Right atrium auricular region (tissue), 2 donors: ENCODE data around the genes ZNF669, OR2L13 and OR2T11.

DNA sequence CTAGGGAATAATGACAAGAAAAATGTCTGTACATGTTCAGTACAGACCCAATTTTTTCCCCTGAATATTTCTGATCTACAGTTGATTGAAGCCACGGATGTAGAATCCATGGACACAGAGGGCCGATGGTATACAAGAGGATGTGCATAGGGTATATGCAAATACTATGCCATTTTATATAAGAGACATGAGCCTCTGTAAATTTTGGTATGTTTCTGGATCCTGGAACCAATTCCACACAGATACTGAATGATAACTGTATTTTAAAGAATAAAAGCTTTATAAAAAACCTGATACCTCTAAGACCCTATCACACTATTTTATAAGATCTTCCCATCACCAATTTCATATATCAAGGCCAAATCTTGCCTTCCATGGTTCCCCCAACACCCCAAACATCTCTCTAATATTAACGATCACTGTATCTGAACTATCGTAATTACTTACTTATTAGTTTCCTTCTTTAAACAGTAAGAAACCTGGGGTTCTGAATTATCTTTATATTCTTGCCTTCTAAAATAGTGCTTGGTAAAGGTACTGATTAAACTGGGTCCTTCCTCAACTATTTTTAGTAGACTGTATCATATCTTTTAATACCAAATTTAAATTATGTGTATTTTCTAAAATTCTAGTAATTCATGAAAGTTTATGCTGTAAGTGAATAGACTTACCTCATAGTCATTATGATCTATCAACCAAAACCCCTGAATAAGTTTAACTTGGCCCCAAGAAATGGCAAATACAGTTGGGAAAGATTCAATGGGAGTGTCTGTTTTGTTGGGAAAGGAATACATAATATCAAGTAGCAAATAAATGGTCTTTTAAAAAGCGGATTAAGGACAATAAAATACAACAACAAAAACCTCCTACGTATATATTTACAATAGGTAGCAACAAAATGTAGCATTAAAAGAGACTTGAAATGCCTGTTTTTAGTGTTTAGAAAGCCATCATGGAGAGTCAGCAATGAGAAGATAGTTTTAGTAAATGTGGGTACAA, 44.9 kb downstream of the AHCTF1 start:
- PRO-cap, result no peak
- RAMPAGE, long total RNA, 2 experiments, result no peak in any of the 2 experiments

DNA sequence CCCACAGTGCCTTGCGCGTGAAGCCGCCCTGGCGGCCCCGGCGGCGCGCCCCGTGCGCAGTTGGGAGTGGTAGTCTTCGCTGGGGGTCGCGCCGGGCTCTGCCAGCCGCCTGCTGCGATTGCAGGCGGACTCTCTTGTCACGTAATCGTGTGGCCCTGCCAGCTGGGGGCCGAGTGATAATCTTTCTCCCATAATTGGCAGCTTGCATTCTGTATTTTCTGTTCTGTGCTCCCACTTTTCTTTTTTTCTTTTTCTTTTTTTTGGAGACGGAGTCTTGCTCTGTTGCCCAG, 415 bp upstream of the AHCTF1 start:
- PRO-cap, result bidirectional peak, plus-strand start at position 57 of the sequence, minus-strand start outside the sequence
- RAMPAGE, long total RNA, 2 experiments, result no peak in any of the 2 experiments

DNA sequence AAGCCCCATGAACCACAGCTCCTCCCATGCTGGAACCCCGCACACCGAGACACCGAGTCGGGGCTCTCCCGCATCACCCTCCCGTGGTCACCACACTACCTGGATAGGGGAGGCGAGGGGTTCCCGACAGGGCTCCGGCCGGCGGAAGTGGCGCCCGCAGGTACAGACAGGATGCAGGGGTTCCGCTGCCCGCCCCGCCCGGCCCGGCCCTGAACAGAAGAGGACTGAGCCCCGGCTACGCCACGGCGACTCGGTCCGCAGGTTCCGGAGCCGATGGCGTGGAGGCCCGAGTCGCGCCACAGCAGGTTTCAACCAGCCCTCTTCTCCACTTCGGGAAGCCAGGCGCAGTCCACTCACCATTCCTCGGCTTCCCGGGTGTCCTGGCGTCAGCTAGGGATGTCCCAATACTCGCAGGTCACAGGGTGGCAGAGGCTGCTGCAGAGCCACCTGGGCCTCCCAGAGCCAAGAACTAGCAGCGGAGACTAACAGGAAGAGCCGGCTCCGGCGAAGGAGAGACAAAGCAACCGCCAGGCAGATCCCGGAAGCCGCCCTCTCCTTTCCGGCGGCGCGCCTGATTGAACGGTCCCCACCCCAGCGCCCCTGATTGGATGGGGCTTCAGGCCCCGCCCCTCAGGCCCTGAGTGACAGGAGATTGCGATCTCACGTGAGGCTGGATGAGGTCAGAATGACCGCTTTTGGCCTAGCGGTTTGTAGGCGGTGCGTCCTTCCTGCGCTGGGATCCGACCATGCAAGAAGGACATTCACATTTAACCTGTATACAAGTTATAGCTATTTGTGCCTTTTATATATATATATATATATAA, at the start of gene ZNF669:
TSS of gene ZNF669 (minus strand) at position 517 of the 824 bp plus-strand sequence.
- PRO-cap, result bidirectional peak, plus-strand start at position 729 of the sequence, minus-strand start at position 484 of the sequence
- RAMPAGE, long total RNA, 2 experiments, result start-site peak on the minus strand in 2 of 2 experiments, centred at positions 502 to 522 of the sequence, 22 to 52 reads per replicate

DNA sequence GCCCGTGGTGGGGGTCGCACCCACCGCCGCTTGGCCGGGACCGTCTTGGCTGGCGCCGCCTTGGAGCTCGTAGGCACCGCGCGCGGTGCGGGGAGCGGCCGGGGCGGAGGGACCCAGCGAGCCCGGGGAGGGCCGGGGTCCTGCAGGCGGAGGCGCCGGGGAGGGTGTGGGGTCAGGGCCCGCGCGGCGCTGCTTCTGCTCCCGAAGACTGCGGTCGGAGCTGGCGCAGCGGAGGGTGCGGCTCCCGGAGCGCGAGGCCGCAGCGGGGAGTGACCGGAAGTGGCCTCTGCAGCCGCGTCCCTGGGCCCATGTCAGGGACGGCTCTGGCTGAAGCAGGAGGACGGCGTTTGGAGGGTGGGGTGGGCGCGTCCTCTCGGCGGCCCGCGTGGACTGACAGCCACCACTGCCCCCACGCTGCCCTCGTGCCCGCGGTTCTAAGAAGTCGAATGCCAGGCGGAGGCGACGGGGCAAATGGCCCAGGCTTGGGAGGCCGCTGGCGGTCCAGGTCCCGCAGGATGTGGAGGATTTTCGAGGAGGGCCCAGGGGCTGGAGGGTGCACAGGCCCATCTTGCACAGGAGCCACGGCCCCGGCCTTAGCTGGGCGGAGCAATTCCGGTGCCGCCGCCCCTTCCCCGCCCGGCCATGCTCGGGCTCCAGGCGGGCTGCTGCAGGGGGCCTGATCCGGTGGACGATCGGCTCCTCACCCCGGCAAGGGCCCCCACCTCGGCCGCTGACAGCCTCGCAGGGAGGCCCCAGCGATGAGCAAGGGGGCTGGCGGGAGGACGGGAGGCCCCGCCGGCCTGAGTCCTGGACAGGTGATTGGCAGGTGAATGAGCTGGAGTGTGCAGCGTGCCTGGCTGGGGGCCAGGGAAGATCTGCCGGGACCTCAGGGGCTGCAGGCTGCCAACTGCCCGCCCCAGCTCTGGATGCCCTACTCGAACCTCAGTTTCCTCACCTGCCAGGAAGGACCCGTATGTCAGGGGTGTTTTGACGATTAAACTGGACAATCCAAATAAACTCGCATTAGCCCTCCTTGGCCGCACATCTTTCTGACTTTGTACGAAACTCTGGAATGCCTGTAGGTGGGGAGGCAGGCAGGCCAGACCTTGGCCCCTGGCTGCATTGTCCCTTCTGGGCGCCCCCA, 7.9 kb upstream of the ZNF669 start:
- PRO-cap, result bidirectional peak, plus-strand start at position 338 of the sequence, minus-strand start at position 210 of the sequence
- RAMPAGE, long total RNA, 2 experiments, result no peak in any of the 2 experiments

GRCh38 chr1:247133929-247134448, 29.8 kb upstream of the ZNF669 start:
- PRO-cap, result no peak
- RAMPAGE, long total RNA, 2 experiments, result no peak in any of the 2 experiments

DNA sequence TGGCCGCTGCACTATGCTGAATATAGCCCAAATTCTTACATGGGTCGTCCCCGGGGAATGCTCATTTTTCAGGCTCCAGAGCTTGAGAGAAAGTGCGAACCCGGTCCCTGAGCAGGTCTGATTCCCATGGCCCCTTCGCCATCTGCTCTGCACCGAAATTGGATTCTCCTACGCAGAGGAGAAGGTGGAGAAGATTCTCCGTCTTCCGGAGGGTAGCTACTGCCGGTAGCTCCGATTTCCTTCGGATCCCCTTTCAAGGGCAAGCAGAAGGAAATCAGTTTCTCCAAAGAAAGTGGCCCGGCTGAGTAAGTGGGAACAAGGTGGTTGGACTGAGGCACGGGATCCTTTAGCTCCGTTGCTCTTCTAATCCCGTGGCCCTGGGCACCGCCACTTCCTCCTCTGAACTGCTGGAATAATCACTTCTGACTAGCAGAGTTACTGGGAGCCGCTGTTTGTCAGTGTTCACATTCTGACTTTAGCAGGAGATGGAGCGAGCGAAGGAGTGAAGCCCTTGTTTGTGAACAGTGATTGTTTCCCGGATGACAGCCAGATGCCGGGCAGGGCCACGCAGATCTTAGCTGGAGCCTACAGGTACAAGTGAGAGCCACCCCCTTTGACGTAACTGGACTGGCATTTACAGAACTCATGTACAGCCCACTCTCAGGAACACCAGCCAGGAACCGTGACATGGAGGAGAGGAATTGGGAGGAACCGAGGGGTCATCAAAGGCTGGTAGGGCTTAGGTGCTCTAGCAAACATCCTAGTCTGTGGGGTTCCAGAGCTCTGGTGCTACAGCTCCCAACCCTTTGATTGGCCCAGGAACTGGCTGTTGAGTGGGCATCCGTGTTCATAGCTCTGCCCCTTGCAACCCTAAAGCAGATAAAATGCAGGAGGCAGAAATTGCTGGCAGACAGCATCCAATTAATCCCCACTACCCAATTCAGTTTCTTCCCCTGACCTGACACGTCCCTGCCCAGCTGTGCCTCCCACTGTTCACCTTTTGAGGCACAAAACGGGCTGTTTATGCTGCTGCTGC, 1.3 kb upstream of the ZNF496 start:
- PRO-cap, result bidirectional peak, plus-strand start at position 419 of the sequence, minus-strand start at position 406 of the sequence; unidirectional peak, minus-strand start at position 552 of the sequence
- RAMPAGE, long total RNA, 2 experiments, result no peak in any of the 2 experiments

- PRO-cap, result no peak
- RAMPAGE, long total RNA, 2 experiments, result no peak in any of the 2 experiments
These were observed 5.1 kb downstream of the NLRP3 start for GRCh38 chr1:247420995-247421564.

GRCh38 chr1:247434058-247434643, 18.2 kb downstream of the NLRP3 start:
- PRO-cap, result no peak
- RAMPAGE, long total RNA, 2 experiments, result no peak in any of the 2 experiments

- PRO-cap, result no peak
- RAMPAGE, long total RNA, 2 experiments, result no peak in any of the 2 experiments
These were observed at the start of gene OR2L13 for GRCh38 chr1:248094760-248095265. Gene OR2L13 (plus strand): TSS chr1:248095184.

DNA sequence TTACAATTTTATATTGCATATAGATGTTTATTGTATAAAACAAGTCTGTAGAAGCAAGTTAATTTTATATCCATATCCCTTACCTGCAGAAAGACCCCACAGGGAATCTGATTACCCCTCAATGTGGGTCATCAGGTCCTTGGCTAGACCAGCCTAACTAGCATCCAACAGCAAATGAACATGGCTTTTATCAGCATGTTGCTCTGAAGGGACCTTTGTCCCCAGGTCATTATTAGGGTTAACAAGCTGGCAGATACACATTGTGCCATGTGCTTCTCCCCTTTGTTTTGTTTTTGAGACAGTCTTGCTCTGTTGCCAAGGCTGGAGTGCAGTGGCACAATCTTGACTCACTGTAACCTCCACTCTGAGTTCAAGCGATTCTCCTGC, at the start of gene OR2T11:
TSS of gene OR2T11 (minus strand) at position 137 of the 387 bp plus-strand sequence.
- PRO-cap, result no peak
- RAMPAGE, long total RNA, 2 experiments, result no peak in any of the 2 experiments

DNA sequence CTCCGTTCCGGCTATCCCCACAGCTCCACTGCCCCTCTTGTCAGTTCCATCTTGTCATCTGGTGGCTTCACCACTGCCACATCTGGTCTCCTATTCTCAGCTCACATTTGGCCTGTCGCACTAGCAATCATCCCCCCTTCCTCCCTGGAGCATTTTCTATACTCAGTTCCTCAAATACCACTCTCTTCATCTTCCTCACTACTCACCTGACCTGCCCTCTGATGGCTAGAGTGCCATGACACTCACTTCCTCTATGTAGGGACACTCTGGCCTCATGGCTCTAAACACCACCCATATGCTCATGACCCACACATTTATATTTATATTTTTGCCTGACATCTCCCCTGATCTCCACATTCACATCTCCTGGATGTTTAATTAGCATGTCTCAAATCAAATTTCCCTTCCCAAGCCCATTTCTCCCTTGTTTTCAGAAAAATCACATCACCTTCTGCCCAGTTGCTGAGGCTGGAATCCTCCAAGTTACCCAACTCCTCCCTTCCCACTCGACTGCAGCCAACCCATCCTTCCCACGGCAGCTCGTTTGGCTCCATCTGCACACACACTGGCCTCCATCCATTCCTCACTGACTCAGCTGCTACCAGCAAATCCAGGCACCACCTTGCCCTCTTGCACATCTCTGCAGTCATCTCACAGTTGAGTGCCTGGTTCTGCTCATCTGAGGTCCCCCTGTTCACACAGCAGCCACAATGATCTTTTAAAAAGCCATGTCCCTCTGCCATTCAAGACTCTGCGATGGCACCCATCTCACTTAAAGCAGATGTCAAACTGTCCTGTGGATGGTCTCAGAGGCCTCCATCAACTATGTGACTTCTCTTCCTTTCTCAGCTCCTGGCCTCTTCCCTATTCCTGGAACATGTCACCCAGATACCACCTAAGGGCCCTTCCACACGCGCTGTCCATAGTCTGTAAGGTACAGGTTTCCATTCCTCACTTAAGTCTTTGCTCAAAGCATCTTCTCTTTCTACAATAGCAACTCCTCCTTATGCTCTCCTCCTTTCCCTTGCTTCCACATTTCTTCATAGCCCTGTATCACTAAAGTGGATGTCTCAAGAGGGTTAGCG, 5.9 kb downstream of the ZNF692 start:
- PRO-cap, result no peak
- RAMPAGE, long total RNA, 2 experiments, result no peak in any of the 2 experiments